NCI-H460 (cell line): ENCODE data around the genes MANF, TEX264 and DUSP7.

DNA sequence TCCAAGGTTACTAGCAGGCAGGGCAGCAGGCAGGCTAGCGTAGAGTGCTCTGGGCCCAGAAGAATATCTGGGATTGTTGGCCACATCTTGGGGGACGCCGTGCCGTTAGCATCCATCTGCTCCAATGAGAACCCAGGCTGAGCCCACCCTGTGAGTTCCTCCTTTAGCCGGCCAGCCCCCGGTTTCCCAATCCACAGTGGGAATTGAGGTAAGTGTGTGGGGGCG lies 425 bp downstream of the CISH start:
RAMPAGE:
- cytosol, long total RNA, result no peak
- long total RNA, result no peak
- nucleus, long total RNA, result no peak

GRCh38 chr3:50636840-50637176 lies 19.9 kb downstream of the MAPKAPK3 start:
RAMPAGE:
- cytosol, long total RNA, result no peak
- long total RNA, result no peak
- nucleus, long total RNA, result no peak

RAMPAGE:
- cytosol, long total RNA, result no peak
- long total RNA, result no peak
- nucleus, long total RNA, result no peak
Observed at GRCh38 chr3:51025205-51025671, 350.5 kb downstream of the DOCK3 start.

RAMPAGE:
- cytosol, long total RNA, result start-site peak on the plus strand at chr3:51385285-51385323, 1,036 and 277 reads in 2 replicates
- long total RNA, result start-site peak on the plus strand at chr3:51385289-51385326, 128 and 295 reads in 2 replicates
- nucleus, long total RNA, result start-site peak on the plus strand at chr3:51385280-51385314, 401 and 87 reads in 2 replicates
Observed at GRCh38 chr3:51385188-51385682, at the start of gene MANF. Gene MANF (plus strand): TSS chr3:51385291.

GRCh38 chr3:51388408-51389395 lies 2.4 kb upstream of the RBM15B start:
RAMPAGE:
- cytosol, long total RNA, result no peak
- long total RNA, result no peak
- nucleus, long total RNA, result no peak

RAMPAGE:
- cytosol, long total RNA, result no peak
- long total RNA, result no peak
- nucleus, long total RNA, result no peak
Observed at GRCh38 chr3:51621287-51622030, 49.6 kb upstream of the TEX264 start.

GRCh38 chr3:51670770-51671714 lies at the start of gene TEX264:
Gene TEX264 (plus strand): TSS chr3:51671252.
RAMPAGE:
- cytosol, long total RNA, result no peak
- long total RNA, result no peak
- nucleus, long total RNA, result no peak

DNA sequence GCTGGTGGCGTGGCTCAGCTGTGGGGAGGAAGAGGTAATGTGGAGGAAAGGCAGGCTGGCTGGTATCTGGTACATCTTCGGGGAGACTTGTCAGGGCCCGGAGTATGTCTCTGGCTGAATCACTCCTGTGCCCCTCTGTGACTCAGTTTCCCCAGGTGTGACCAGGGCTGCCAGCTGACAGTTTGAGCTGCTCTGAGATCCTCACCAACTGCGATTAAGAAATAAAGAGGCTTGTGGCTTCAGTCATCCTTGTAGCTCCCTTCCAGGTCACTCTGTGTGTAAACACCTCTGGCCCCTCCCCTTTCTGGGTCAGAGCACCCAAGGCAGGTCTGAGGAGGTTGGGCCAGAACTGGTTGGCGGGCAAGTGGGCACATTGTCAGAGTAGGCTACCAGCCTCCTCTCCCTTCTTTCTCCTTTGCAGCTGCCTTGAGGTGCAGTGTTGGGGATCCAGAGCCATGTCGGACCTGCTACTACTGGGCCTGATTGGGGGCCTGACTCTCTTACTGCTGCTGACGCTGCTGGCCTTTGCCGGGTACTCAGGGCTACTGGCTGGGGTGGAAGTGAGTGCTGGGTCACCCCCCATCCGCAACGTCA lies 2.9 kb downstream of the TEX264 start:
RAMPAGE:
- cytosol, long total RNA, result no peak
- long total RNA, result no peak
- nucleus, long total RNA, result no peak

DNA sequence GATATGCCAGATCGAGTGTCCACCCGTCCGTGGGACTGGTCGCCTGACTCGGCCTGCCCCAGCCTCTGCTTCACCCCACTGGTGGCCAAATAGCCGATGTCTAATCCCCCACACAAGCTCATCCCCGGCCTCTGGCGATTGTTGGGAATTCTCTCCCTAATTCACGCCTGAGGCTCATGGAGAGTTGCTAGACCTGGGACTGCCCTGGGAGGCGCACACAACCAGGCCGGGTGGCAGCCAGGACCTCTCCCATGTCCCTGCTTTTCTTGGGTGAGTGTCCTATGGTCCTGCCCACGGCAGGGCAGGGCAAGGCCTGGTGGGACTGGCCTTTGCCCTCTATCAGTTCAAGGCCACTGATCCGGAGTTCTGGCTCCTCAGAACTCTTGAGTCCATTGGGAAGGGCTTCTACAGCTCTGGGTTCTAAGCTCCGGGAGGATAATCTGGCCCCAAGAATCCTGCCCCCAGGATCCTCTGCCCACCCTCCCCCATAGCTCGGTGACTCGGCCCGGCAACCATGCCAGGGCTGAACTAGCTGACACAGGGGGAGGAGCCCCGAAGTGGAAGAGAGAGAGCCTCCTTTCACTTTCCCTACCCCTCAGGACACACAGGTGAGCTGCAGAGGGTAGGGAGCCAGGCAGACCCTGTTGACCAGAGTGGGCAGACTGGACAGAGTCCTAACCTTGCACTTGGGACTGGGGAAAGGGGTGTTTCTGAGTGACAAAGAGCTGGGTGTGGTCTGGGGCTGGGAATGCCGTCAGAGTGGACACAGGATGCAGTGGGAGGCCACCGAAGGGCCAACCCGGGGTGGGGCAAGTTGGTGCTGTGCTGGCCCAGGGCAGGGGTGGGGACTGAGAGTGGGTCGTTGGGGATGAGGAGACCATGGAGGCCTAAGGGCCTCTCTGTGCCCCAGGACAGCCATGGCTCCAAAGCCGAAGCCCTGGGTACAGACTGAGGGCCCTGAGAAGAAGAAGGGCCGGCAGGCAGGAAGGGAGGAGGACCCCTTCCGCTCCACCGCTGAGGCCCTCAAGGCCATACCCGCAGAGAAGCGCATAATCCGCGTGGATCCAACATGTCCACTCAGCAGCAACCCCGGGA lies 623 bp downstream of the PARP3 start:
RAMPAGE:
- cytosol, long total RNA, result start-site peak on the plus strand centred at position 568 of the sequence, 61 bp wide, 18 and 16 reads in 2 replicates
- long total RNA, result start-site peak on the plus strand centred at position 844 of the sequence, 43 bp wide, 14 and 50 reads in 2 replicates
- nucleus, long total RNA, result no peak

RAMPAGE:
- cytosol, long total RNA, result no peak
- long total RNA, result no peak
- nucleus, long total RNA, result no peak
Observed at GRCh38 chr3:51985882-51986599, 2.7 kb downstream of the ACY1 start.

DNA sequence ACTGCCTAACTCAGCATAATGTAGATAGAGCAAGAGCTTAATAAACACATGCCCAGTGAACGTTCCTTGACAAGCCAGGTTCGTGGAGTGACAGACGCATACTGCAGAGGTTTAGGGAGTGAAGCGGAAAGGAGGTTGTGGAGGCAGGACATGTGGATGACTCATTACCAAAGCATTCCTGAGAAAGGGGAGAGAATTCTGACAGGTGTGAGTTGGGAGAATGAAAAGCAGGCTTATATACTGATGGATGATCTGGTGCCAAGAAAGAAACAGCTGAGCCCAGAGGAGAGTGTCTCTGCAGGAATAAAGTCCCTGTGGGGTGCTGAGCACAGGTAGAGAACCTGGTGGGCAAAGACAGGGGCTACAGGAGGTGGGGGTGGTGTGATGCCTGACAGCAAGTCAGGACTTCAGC lies 2.3 kb upstream of the RPL29 start:
RAMPAGE:
- cytosol, long total RNA, result no peak
- long total RNA, result no peak
- nucleus, long total RNA, result no peak

DNA sequence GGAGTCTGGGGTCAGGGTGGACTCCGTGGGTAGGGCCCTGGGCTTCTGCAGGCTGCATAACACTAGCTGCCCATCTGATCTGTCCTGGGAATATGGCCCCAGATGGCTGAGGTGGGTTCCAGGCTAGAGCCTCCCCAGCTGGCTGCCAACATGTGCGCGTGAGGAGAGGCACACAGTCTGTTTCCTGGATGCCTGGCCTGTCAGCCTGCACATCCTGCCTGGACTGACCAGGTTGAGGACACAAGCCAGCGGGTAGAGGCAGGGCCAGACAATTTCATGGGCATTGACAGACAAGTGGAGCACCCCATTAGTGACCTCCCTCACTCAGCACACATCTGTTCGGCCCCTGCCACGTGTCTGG lies 29.7 kb upstream of the RPL29 start:
RAMPAGE:
- cytosol, long total RNA, result no peak
- long total RNA, result no peak
- nucleus, long total RNA, result no peak

RAMPAGE:
- cytosol, long total RNA, result no peak
- long total RNA, result no peak
- nucleus, long total RNA, result no peak
Observed at GRCh38 chr3:52028462-52029167, 27.8 kb downstream of the DUSP7 start.

RAMPAGE:
- cytosol, long total RNA, result no peak
- long total RNA, result no peak
- nucleus, long total RNA, result no peak
Observed at GRCh38 chr3:52056270-52056784, at the start of gene DUSP7. Gene DUSP7 (minus strand): TSS chr3:52056571.

DNA sequence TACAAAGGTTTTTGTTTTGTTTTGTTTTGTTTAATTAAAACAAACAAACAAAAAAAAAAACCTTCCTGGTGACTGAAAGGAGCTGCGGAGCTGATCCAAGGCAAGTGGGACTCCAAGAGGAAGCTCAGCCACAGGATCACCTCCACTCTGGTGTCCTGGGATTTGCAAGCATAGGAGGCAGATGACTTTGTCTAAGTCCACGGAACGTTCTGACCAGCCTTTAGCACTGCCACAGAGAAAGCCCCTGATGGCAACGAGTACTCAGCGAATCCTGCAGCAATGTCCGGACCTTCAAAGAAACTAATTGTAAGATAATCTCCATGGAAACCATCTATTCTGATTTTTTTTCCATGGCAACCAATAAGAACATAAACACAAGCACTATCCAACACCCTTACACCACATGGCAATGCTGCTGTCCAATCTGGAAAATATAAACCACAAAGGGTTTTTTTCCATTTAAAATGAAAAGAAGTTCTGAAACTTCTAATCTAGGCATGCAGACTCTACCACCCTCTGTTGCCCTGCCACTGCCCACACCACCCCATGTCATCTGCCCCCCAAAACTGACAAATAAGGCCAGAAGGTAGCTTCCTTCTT lies 44.7 kb downstream of the POC1A start:
RAMPAGE:
- cytosol, long total RNA, result no peak
- long total RNA, result no peak
- nucleus, long total RNA, result no peak

GRCh38 chr3:52140078-52140577 lies 14.1 kb downstream of the POC1A start:
RAMPAGE:
- cytosol, long total RNA, result no peak
- long total RNA, result no peak
- nucleus, long total RNA, result no peak

DNA sequence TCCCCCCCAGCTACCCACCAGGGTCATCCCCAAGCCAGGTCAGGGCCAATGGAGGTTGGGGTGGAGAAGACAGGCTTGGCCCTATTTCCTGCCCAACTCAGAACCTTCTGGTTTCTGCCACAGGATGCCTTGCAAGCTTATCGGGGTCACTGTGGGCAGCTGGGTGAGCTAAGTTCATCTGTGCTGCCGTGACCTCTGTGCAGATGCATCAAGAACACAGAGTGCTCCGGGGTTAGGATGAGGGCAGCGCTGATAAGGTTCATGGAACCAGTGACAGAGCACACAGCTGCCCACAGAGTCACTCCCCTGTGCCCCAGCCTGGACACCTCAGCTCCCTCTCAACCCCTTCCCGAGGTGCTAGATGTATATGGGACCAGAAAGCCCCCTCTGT lies 15.8 kb upstream of the ALAS1 start:
RAMPAGE:
- cytosol, long total RNA, result no peak
- long total RNA, result no peak
- nucleus, long total RNA, result no peak

DNA sequence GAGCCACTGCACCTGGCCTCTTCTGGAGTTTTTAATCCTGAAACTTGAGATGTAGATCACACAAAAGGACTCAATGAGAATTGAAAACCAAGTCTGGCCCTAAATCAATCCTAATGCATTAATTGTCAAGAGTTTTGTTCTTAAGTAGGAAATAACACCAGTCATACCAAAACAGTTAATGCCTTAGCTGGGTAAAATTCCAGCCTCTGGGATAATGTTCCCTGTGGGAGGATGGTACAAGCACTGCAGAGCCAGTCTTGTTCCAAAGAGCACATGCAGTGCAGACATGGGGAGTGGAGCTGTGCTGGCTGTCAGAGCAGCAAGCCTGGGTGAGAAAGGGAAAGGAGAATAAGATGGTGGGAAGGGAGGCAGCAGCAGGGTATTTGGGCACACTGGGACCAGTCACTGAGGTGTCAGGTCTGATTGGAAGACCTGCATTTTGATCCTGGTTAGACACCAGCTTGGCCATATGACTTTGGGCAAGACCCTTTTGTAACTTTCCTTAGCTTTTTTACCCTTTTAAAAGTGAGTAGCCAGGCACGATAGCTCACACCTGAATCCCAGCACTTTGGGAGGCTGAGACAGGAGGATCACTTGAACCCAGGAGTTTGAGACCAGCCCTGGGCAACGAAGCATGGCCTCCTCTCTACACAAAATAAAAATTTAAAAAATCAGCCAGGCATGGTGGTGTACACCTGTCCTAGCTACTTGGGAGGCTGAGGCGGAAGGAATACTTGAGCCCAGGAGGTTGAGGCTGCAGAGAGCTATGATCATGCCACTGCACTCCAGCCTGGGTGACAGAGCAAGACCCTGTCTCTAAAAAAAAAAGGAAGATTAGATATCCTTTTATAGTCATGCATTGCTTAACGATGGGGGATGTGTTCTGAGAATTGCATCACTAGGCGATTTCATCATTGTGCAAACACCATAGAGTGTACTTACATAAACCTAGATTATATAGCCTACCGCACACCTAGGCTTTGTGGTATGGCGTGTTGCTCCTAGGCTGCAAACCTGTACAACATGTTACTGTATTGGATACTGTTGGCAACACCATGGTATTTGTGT lies 12.3 kb downstream of the ALAS1 start:
RAMPAGE:
- cytosol, long total RNA, result no peak
- long total RNA, result no peak
- nucleus, long total RNA, result no peak

DNA sequence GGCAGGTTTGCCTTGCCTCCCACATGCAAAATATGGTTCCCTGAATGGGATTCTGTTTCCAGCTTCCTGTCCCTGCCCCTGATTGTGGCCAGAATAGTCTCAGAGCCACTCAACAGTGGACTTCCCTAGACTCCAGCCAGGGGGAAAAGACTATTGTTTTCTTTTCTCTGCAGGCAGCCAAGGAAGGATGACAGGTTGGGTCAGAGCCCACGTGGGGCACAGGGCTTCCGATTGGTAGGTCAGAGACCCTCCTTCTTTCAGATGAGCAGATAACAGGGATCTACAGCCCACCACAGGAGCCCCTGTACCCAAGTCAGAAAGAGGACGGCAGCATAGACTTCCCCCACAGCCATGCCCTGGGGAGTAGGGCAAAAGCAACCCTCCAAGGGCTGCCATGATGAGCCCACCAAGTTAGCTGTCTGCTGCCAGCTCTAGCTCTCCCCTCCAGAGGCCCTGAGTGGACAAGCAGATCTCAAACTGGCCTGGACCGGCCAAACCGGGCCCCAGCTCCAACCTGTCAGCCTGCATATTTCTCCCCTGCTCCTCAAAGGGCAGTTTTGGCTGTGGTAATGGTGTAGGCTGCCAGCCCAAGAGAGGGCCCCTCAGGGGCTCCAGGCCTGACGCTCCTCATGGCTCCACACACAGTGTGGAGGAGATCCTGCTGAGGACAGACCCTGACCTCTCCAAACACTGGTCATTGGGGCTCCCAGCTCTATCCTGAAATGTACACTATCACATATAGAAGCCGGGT lies 6.3 kb downstream of the TLR9 start:
RAMPAGE:
- cytosol, long total RNA, result no peak
- long total RNA, result no peak
- nucleus, long total RNA, result no peak

GRCh38 chr3:52233088-52233695 lies 5.8 kb downstream of the TWF2 start:
RAMPAGE:
- cytosol, long total RNA, result no peak
- long total RNA, result no peak
- nucleus, long total RNA, result no peak